Penis (tissue), 1 donor: ENCODE measurements around the gene TTC21A.

GRCh38 chr3:38138379-38138531 lies 206 bp upstream of the MYD88 start:
- PRO-cap = no peak

DNA sequence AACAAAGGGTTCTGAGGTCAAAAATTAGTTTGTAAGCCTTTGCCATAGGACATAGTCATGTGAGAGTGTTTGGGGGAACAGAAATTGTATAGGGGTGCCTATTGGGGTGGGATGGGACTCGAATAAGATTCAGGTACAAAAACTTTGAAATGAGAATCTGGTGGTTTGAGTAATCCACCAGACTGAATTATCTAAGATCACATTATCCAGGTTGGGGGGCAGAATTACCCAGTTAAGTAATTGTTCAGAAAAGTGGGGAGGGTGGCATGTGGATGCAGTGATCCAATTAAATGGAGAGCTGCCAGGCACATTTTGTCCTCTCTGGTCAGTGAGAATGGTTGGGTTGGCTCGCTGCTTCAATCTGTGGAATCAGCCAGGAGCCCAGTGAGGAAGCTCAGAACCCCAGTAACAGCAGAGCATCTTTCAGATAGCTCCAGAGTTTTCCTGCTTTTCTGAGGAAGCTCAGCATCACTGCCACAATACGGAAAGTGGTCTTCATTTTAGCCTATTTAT lies 6.5 kb upstream of the EXOG start:
- PRO-cap = no peak

- PRO-cap = no peak
These were observed 68.0 kb upstream of the SCN5A start for GRCh38 chr3:38717500-38717890.

GRCh38 chr3:39107510-39108292 lies at the start of gene TTC21A:
Gene TTC21A, plus strand, starts transcription at chr3:39107680.
- PRO-cap = bidirectional peak, plus-strand start at chr3:39107920, minus-strand start at chr3:39107600

- PRO-cap = no peak
These were observed 18.3 kb downstream of the TTC21A start for GRCh38 chr3:39125633-39126267.

DNA sequence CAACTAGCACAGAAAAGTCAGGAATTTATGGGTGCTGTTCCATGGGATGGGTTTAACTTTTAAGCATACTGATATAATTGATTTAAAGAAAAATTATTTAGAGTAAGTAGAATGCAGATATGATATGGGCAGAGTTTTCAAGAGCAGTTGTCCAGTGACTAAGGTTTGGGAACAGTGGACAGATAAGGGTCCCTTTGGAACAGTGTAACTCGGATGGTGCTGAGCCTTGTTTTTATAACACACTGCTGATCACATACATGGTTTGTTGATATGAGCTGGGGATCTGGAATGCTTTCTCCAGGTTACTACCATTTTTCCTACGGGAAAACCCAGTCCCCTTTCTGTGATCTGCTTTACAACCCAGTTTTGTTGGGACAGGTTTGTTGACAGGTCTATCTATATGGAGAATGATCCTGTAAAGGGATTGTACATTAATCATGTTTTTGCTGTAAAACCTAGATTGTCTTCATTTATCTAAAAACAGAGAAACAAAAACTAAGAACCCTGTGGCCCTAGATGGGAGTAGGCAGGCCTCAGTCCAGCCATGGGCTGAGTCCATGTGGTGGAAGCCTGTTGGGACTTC lies 13.4 kb downstream of the CSRNP1 start:
- PRO-cap = no peak

DNA sequence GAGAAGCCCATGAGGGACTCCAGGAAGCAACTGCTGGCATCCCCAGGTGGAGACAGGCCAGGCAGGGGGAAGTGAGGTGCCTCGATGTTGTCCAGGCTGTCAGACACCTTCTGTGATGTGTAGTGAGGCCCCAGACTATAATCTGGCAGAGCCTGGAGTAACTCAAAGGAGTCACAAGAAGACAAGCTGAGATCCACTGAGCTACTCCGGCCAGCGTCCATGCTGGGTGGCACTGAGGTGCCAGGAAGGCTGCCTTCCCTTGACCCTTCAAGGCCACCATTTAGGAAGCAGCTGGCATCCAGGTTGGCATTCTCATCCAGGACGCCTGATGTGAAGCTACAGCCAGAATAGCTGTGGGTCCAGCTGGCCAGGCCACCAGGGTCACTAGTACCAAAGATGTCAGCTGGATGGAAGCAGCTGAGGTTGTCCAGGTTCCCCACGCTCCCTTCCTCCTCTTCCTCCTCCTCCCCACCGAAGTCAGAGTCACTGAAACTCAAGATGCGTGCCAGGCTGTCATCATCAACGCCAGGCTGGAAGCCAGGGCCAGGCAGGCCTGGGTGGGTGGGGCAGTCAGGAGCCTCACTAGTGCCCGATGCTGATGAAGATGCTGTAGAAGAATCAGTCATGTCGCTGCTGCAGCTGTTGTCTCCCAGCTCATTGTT lies 10.1 kb downstream of the CSRNP1 start:
- PRO-cap = no peak

GRCh38 chr3:39151303-39151809 lies 2.0 kb downstream of the CSRNP1 start:
- PRO-cap = no peak

GRCh38 chr3:39267725-39268492 lies 11.9 kb downstream of the CX3CR1 start:
- PRO-cap = no peak

DNA sequence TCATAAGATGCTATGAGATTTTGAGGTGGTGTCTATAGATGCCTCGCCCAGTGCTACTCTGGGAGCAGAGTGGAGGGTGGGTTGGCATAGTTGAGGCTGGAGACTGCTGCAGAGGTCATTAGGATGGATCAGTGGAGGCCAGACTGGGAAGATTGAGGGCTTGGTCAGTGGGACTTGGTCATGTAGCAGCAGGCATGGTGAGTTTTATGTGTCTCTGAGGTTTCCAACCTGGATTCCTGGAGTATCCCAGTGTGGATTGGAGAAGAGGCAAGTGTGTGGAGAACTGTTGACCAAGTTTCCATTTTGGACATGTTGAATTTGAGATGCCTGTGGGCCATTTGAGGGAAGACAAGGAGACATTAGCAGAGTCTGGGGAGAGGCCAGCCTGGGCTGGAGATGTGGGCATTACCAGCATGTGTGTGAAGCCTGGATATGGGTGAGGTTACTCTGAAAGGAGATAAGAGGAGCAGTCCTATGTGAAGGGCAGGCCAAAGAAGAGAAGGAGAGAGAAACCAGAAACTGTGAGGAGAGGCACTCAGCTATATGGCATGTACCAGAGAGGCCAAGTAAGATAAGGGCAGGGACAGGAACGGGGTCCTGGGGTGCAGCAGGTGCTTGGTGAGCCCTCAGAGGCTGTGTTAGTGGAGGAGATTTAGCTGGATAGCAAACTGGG lies 4.3 kb downstream of the SLC25A38 start:
- PRO-cap = no peak

- PRO-cap = no peak
These were observed 8.7 kb downstream of the RPSA start for GRCh38 chr3:39415095-39415839.

DNA sequence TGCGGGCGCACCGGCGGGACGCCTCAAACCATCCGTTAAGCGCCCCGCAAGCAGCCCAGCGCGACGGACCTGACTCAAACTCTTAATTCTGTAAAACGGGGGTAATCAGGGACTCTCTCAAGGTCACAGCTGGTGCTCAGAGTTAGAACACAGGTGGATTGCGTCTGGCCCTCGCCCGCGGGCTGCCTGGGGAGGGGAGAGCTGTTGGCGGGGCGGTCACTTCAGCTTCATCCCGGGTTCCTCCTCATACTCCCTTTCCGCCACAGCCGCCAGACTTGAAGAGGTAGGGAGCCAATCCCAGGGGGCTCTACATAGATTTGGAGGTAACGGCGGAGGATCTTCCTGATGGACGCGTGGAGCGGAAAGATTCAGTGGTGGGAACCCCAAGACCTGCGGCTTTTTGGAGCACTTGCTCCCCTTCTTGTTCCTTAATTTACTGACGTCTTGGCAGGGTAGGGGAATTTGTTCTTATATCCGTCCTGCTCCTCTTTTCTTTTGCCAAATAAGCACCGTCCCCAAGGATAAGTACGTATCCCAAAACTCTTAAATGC lies 930 bp downstream of the MYRIP start:
- PRO-cap = no peak

GRCh38 chr3:40044067-40044556 lies 234.7 kb downstream of the MYRIP start:
- PRO-cap = no peak

- PRO-cap = no peak
These were observed 232.4 kb upstream of the EIF1B start for GRCh38 chr3:40076987-40077568.

GRCh38 chr3:40209548-40210177 lies 99.8 kb upstream of the EIF1B start:
- PRO-cap = no peak

- PRO-cap = no peak
These were observed 7.2 kb downstream of the RPL14 start for GRCh38 chr3:40464231-40464879.

DNA sequence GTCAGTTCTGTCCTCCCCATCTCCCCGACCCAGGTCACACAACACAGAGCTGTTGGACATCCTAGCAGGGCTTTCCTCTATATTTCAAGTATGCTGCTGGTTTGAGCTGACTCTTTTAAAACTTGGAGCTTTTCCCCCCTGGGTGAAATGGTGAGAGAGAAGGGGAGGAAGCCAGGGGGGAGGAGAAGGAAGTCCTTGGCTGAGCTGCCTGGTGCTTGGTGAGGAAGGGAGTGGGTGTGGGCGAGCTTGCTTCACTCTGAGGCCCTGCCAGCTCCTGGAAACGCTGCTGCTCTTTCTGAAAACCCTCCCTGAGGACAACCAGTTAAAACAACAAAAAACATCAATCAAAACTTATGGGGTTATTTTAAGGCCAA lies 165.9 kb downstream of the ZNF621 start:
- PRO-cap = no peak

GRCh38 chr3:40780923-40781569 lies 256.3 kb downstream of the ZNF621 start:
- PRO-cap = no peak

GRCh38 chr3:41235319-41235865 lies 36.1 kb downstream of the CTNNB1 start:
- PRO-cap = no peak

- PRO-cap = no peak
These were observed 41.3 kb downstream of the CTNNB1 start for GRCh38 chr3:41240577-41240971.